ENCODE measurements around a stretch of chr12.

DNA sequence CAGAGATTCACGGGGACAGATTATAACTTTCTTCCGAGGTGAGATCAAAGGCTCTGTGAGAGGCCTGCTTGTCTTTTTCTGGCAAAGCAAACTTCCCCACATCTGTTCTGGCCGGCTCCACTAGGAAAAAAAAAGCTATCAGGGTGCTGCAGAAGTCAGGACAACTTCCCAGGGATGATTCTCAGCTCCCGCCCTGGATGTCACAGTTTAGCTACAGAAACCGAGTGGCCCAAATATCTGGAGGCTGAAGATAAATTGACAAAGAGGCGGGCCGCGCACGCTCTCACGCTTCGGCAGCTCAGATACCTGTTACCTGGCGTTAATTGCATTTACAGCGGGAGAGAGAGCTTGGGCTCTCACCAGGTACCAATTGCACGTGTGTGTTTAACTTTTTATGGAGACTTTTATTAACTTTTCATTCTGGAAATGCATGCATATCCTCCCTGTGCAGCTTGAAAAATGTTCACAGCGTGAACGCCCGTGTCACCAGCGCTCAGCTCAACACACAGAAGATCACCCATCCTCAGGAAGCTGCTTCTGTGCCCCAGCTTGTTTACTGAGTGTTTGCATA, 75.7 kb upstream of the FZD10 start:
- PRO-cap = no peak

GRCh38 chr12:130754030-130755027, 38.2 kb upstream of the RIMBP2 start:
- PRO-cap = no peak

DNA sequence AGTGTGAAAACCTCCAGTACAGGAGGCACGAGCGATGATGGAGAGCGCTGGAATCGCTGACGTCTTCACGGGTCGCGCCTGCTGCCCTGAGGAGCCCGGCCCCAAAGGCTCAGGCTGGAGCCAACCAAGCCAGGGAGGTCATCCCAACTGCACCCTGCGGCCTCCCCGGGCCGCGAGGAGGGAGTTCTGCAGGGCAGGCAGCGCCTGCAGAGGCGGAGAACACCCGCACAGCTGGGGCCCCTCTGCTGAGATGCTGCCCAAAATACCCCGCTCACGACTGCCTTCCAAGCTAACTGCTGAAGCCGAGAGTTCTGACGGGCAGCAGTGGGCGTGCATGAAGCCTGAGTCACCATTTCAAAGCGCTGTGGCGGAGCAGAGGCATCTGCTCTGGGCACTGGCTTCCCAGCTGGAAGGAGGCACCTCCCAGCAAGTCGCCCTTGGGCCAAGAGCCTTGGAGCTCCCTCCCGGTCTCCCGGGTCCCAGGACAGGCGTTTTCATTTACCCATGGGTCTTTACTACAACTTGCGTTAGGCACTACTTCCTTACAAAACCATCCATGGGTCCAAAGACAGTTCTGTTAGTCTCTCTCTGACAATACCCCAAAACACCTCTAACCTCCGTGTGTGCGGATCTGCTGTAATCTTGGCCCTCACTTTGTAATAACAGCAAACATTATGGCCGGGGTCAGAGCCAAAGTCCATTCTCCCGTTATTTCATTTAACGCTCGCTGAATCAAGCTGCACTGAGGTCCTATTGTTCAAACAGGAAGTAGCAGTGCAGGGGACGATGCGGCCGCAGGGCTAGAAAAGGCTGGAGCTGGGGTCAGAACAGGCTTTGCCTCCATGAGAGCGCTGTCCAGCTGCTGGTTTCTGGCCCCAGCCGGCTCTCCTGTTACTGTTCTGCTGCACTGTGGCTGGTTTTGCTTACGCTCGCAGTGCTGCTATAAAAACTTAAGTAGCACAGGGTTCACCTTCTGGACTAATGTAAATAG, 60.2 kb upstream of the RIMBP2 start:
- PRO-cap = no peak

- PRO-cap = no peak
Observed at GRCh38 chr12:130801358-130801865, 37.6 kb downstream of the STX2 start.

GRCh38 chr12:130870496-130871375, 1.1 kb upstream of the RAN start:
- PRO-cap = no peak

- PRO-cap = no peak
Observed at GRCh38 chr12:130916117-130916529, 37.6 kb upstream of the ADGRD1 start.

- PRO-cap = no peak
Observed at GRCh38 chr12:130924805-130925579, 28.7 kb upstream of the ADGRD1 start.

DNA sequence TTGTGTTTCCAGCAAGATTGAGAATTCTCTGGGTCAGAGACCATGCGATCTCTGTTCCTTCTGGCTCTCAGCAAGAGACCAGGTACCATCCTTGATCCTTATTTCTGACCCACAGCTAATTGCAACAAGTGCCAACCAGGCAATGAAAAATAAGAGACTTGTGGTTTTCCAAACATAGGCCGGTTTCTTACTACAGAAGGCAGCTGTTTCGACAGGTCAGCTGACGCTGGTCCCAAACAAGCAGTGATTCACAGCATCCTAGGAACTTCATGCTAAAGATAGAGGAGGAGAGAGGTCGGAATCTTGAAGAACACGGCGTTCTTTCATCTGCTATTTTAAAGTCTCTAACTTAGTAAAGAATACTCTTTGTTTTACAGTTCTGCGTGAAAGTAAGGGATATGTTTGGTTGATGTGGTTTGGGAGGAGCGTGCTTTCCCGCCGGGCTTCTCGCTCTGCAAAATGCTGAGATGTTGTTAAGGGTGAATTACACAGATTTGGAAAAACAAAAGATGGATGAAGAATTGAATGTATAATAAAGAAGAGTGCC, 28.0 kb upstream of the ADGRD1 start:
- PRO-cap = no peak

DNA sequence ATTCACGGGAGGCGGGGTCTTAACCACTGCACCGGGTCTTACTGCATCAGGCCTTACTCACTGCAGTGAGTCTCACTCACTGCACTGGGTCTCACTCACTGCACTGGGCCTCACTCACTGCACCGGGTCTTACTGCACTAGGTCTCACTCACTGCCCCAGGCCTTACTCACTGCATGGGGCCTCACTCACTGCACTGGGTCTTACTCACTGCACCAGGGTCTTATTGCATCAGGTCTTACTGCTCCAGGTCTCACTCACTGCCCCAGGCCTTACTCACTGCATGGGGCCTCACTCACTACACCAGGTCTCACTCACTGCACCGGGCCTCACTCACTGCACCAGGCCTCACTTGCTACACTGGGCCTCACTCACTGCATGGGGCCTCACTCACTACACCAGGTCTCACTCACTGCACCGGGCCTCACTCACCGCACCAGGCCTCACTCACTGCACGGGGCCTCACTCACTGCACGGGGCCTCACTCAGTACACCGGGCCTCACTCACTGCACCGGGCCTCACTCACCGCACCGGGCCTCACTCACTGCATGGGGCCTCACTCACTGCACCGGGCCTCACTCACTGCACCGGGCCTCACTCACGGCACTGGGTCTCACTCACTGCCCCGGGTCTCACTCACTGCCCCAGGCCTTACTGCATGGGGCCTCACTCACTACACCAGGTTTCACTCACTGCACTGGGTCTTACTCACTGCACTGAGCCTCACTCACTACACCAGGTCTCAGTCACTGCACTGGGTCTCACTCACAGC, 82.7 kb downstream of the ADGRD1 start:
- PRO-cap = no peak

DNA sequence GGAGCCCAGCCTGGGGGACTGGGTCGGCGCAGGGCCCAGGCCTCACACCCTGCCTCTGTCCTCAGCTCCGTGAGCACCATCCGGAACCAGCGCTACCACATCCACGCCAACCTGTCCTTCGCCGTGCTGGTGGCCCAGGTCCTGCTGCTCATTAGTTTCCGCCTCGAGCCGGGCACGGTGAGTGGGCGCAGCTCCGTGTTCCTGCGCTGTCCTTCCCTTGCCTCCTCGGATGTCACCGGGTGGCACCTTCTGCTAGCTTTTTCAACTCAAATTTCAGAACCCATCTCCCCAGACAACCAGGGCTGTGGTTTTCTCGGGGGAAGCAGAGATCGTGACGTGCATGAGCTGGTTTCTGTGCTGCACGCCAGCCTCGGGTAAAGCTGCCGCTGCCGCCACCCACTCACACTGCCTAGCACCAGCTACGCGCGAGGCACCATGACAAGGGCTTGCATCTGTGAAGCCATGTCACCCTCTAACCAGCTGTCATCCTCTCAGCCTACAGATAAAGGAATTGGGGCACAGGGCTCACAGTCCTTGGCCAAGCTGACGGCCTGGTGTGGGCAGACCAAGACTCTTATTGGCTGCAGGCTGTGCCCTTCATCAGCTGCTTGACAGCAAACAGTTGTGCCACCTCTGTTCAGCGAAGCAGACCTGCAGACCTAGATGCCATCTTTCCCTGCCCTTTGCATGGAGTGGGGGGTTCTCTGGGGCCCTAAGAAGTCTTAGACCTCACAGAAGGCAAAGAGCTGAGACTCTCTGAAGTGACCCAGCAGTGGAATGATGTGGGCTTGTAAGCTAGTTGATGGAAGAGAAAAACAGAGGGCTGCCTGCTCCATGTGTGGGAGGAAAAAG, 152.2 kb downstream of the ADGRD1 start:
- PRO-cap = no peak

DNA sequence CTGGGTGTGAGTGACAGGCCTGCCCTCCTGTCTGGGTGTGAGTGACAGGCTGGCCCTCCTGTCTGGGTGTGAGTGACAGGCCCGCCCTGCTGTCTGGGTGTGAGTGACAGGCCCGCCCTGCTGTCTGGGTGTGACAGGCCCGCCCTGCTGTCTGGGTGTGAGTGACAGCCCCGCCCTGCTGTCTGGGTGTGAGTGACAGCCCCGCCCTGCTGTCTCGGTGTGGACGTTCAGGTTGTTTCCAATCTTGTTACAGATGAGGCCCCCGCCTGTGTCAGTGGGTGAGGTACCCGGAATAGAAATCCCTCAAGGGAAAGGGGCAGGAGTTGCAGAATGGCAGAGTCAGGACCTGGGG, 175.6 kb downstream of the ADGRD1 start:
- PRO-cap = no peak

GRCh38 chr12:131264512-131265066, 310.9 kb downstream of the ADGRD1 start:
- PRO-cap = no peak

- PRO-cap = no peak
Observed at GRCh38 chr12:131745745-131746407, 35.0 kb downstream of the SFSWAP start.

DNA sequence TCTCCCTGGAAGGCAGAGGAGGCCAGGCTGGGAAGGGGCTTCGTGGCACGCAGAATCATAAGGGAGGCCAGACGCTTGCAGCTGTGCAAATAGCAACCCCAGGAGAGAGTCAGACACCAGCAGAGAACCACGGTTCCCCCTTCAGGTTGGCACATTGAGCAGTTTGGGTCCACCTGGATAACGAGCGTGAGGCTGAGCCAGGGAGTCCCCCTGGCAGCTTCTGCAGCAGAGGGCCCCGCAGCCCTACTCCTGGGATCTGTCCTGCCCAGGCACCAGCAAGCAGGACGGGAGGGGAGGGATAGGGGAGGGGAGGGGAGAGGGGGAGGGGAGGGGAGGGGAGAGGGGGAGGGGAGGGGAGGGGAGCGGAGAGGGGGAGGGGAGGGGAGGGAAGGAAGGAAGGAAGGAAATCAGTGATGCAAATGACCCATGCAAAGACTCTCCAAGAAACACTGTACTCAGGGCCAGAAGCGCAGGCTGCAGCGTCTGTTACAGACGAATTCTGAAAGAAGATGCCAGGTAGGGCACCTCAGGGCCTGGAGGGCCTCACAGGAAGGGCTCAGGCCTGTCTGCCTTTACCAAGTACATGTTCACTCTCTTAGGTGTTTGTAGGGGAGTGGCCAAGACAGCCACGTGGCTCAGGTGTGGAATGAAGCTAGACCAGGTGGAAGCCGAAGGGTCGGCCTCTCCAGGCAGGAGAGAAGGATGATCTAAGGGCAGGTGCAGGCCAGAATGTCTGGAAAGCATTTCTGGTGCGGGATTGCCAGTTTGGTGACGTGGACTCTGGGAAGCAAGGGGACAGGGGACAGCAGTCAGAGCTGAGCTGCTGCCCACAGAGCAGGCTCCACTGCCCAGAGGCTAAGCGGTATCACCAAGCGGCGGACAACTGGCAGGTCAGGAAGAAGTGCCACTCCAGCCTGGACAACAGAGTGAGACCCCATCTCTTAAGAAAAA, 32.2 kb upstream of the MMP17 start:
- PRO-cap = no peak

GRCh38 chr12:131832326-131832957, 4.2 kb downstream of the MMP17 start:
- PRO-cap = unidirectional peak, minus-strand start at chr12:131832454

DNA sequence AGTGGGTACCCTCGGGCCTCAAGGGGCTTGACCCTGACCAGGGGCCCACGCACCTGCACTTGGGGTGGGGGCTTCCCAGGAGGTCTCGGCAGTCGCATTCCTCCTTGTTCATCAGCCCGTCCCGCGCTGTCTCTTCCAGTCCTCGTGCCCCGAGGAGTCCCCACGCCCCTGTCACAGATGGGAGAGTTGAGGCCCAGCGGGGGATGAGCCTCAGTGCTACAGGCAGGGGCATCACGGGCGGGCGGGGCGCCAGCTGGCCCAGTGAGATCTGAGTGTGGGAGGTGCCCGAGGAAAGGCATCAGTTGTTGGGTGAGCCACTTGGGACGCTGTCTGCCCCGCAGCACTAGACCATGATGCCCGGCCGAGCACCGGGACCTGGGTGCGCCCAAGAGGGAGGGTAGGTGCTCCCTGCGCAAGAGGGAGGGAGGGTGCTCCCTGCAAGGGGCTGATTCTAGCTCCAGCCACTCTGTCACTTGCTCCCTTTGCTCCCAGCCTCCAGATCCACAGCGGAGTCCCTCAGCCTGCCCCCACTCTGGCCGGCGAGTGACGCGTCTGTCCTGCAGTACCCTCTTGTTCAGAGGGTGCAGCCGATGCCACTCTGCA, 23.7 kb downstream of the MMP17 start:
- PRO-cap = no peak

GRCh38 chr12:132017017-132017838, 67.5 kb downstream of the EP400 start:
- PRO-cap = no peak

DNA sequence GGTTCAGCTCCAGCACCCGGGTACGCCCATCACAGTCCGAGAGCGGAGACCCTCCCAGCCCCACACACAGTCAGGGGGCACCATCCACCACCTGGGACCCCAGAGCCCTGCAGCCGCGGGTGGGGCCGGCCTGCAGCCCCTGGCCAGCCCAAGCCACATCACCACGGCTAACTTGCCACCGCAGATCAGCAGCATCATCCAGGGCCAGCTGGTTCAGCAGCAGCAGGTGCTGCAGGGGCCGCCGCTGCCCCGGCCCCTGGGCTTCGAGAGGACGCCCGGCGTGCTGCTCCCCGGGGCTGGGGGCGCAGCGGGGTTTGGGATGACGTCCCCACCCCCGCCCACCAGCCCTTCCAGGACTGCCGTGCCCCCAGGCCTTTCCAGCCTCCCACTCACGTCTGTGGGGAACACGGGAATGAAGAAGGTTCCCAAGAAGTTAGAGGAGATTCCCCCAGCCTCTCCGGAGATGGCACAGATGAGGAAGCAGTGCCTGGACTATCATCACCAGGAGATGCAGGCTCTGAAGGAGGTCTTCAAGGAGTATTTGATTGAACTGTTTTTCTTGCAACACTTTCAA, 39.4 kb downstream of the DDX51 start:
- PRO-cap = no peak

DNA sequence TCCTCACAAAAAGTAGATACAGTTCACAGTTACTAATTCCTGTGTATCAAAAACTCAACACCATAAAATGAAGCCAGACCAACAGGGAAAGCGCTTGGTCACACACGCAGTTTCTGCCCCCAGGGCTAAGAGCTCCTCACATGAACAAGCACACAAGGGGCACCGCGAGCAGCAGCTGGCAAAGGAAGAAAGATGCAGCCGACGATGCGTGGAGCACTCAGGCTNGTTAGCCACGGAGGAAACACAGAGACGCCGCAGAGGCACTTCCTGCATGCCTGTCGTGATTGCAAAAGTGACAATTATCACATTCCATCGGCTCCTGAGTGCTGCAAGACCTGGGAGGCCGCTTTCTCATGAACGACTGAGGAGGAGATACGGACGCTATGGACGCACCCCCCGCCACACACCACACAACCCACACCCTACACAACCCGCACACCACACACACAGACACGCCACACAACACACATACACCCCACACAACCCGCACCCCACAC, 78.2 kb downstream of the NOC4L start:
- PRO-cap = no peak

DNA sequence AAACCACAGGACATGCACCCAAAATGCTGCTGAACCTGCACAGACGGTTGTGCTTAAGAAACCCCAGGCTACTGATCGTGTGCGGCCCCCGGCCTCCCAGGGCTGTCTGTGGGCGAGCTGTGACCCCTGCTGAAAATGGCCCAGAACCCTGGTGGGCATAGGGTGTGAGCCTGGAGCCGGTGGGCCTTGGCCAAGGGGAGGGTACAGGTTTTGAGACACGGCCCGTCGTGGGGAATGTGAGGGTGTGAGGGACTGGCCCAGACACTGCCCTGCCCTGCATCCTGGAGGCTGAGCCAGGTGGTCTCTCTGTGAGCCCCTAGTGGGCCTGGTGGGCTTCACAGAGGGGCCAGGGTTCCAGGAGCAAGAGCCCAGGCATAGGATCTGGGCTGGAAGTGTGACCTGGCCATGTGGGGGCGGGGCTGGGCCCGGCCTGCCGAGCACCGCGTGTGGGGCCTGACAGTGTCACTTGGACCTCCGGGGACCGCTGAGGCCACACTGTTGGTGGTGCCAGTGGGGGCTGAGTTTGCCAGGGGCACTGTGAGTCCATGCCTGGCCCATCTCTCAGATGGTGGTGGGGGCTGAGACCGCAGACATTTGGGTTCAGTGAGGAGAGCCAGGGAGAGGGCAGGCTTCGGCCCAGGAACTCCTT, 5.1 kb downstream of the FBRSL1 start:
- PRO-cap = no peak

Measured in left ventricle myocardium (tissue), 1 donor.